Jejunum (tissue), 1 donor: ENCODE results near the genes OR5H14, OR5K4 and OR5K1.

GRCh38 chr3:98147184-98147578, at the start of gene OR5H14:
OR5H14 (plus strand) TSS chr3:98147479.
- PRO-cap = no peak

DNA sequence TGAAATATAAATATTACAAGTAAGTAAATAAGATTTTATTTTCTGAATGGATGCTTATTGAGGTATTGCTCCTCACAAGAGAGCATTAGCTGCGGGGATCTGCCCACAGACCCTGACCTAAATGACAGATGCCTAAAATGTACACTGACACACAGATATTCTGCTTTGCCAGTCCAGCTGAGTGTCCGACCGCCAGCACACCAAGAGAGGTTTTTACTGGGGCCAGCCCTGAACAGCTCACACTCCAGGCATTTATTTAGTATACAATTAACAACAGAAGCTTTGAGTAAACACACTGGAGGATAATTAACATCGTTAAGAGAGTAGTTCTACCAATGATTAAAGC, 1.5 kb upstream of the OR5H15 start:
- PRO-cap = no peak

- PRO-cap = no peak
These were observed at the start of gene OR5K4 for GRCh38 chr3:98353641-98354051. OR5K4 (plus strand) TSS chr3:98353854.

DNA sequence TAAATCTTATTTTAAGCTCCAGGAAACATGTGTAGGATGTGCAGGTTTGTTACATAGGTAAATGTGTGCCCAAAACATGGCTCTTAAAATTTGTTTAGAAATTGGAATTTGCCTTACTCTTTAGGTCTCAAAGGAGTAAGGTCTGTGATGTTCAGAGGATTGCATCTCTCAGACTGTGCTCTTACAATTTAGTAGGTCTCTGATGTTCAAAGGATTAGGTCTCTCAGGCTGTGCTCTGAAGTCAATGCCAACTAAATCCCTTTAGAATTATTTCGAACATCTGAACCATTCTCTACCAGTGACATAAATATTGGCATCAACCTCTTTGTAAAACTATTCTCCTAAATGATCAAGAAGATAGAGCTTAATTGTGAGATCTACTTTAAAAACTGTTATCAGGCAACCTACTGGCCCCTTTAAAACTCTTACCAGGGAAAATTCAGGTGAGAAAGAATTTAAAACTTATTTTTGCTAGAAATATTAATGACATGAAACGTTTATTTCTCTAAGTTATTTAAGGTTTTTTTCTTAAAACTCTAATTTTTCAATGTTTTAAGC, at the start of gene OR5K1:
Gene OR5K1 (plus strand): TSS at position 337 of the 558 bp plus-strand sequence.
- PRO-cap = no peak

- PRO-cap = no peak
These were observed 2.8 kb upstream of the CLDND1 start for GRCh38 chr3:98525418-98525923.

DNA sequence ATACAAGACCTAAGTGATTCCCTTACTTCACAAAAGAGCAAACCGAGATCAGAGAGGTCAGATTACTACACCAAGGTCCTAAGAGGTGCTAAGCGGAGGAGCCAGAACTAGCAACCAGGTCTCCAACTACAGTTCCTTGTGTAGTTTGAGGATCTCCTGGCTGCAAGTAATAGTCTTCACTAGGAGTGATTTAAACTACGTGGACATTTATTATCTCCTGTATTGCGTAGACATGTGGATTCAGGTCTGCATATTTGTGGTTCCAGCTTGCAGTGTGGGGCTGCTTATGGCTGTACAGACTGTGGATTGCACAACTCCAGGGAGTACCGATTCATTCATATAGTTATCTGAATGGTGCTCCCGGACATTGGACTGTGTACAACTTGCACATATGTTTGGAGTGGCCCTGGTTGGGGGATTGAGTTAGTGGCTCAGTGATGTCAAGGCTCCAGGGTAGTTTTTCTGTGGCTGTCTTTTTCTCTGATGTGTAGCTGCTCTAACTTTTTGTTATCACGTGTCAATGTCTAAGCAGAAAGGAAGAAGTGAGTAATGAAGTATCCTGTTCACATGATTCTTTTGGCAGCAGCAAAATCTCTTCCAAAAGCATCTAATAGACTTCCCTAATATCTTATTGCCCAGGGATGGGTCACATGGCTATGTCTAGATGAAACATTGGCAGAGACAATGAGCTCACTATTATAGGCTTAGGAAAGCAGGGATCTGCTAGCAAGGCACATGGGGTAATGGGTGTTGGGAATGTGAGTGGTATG, 15.7 kb downstream of the ST3GAL6 start:
- PRO-cap = no peak

GRCh38 chr3:98801038-98801524, 37.9 kb downstream of the ST3GAL6 start:
- PRO-cap = no peak

DNA sequence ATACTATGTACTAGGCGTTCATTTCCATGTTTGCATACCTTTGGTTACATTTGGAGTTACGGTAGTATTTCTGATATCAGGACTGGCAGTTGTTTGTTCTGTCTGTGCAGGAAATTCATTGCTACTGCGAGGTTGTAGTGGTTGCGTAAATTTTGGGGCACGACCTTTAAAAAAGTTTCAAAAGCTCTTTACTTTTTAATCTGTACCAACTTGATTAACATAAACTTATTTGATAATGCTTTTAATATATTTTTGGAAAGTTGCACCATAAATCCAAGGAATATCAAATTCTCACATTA, 48.0 kb downstream of the ST3GAL6 start:
- PRO-cap = no peak

DNA sequence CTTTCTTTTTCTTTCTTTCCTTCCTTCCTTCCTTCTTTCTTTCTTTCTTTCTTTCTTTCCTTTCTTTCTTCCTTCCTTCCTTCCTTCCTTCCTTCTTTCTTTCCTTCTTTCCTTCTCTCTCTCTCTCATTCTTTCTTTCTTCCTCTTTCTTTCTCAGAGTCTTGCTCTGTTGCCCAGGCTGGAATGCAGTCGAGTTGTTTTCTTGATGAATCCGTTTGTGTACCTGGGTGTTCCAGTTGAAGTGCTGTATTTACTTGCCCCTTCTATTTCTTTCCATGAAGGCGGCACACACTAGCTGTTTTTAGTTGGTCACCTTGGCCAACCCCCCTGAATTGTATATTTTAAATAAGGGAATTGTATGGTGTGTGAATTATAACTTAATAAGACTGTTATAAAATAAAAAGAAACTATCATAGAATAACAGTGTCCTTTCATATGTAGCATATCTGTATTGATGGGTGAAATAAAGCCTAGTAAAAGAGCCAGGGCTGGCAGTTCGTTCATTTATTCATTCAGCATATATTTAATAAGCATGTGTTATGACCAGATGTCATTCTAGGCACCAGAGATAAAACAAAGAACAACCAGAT, 62.3 kb downstream of the DCBLD2 start:
- PRO-cap = no peak

- PRO-cap = no peak
These were observed 19.9 kb downstream of the DCBLD2 start for GRCh38 chr3:98881492-98882062.

GRCh38 chr3:99674044-99674925, 35.9 kb downstream of the COL8A1 start:
- PRO-cap = no peak

DNA sequence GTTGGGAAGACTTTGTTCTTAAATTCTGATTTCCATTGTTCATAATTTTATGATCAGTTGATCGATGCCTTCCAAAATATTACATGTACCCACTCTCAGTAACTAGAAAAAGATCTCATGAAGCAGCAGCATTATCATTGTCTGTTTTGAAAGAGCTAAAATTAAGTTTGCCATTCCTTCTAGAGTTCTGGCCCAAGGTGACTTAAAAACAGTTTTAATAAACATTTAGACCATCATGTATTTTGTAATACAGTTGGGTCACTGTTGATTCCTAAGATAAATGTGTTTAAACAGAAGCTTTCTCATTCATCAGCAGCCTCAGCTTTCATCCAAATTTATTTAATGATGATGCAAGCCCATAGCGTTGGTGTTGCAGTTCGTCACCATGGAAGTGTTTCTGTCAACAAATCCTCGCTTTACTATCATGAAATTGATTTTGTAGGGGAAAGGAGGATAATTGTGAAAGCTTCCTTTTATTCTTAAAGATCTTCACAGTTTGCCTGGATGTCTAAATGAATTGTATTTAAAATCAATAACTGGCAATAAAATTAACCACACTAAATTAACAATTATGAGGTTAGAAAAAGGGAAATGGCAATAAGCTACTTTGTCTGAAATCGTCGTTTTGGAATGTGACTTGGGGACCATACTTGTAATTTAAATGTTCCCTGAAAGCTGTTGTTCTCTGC, 28.8 kb downstream of the CMSS1 start:
- PRO-cap = no peak

DNA sequence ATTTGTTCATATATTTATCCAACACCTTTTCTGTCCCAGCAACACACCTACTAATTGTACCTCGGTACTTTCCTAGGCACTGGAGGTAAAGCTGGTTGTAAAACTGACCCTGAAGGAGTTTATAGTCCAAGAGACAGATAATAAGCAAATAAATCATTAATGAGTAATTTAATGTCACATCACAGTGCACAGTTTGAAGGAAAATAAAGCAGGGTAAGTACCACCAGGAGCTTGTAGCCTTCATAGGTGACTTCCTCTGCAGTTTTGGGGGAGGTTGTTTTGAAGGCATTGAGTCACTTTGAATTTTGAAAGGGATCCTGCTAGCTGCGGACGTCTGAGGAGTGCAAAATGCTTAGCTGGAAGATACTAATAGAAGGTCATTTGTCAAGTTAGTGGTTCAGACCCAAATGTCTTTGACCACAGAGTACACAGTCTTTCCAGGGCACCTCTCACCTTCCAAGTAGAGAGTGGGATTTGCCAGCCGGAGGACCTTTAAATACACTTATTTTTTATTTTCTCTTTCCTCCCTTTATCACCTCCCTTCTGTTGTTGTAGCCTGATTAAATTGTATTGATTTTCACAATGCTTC, 53.8 kb downstream of the CMSS1 start:
- PRO-cap = no peak

DNA sequence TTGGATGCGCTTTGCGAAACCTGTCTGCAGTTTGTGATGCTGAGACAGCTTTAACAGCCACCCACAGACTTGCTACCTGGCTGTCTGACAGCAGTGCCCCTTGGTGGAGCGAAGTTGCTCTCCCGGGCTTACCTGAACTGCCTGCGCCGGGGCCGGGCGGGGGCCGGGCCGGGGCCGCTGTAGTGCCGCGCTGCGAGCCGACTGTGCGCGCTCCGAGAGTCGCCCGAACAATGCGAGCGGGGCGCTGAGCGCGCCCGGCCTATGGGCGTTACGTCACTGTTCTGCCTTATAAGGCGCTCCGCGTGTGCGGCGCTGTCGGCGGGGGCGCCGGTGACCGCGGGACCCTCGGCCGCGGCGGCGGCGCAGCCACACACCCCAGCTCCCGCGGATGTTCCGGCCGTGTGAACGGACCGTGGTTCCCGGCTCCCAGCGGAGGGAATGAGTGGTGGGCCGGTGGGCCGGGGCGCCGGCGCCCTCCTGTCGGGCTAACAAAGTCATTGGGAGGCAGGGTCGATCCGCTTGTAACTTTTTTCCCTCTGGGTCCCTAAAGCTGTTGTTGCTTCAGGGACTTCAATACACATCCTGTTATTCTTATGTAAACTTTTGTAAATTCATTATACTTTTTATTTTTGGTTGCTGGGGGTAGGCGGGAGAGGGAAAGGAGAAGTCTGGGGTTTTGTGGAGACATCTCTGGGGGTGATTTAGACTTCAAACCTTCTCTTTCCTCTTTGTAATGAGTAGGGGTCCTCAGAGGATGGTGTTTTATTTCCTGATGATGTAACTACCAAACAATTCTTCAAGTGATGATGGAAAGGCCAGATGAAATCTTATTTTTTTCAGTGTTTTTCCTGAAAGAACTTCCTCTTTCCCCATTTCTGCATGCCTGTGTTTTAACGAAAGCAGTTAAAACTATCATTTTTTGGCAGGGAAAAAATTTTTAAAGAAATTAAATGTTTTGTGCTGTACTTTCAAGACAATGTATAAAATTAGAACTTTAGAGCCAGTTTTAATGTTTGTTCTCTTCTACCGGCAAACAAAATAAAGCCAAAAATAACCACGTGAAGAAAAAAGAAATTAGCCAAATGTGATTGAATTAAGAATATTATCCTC, 58.6 kb downstream of the CMSS1 start:
- PRO-cap = bidirectional peak, plus-strand start at position 315 of the sequence, minus-strand start at position 232 of the sequence

GRCh38 chr3:99933722-99934202, 116.1 kb downstream of the CMSS1 start:
- PRO-cap = no peak

DNA sequence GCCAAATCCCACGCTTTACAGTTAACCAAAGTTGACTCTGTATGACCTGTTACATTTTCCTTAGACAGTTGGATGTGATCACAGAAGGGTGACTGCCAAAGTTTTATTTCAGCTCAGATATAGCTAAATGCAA, 73.4 kb downstream of the FILIP1L start:
- PRO-cap = no peak

DNA sequence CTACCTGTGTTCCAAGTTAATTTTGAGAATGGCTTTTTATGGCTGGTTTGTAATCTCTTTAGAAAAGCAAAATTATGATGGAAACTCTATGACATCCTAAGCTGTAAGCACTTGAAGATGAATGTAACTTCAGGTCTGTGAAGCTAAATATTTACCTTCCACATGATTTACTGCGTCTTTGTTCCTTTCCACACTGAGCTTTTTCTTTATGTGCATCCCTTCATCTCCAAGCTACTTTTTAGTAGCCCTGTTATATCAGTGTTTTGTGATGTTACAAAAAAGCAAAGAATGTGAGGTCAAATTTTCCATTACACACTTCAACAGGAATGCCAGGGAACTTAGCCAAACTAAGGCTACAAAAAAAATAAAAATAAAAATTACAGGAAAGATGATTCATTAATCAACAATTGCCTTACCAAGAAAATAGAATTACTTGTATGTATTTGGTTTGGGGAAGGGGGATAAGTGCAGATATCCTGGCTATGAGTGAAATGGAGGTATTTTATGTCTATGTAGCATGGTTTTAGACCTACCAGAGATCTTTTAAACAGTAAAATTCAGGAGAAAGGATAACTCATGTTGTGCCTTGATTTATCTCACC, 73.0 kb downstream of the FILIP1L start:
- PRO-cap = no peak

GRCh38 chr3:100089623-100090361, 24.5 kb downstream of the FILIP1L start:
- PRO-cap = no peak

- PRO-cap = no peak
These were observed 4.4 kb downstream of the NIT2 start for GRCh38 chr3:100338911-100339450.

DNA sequence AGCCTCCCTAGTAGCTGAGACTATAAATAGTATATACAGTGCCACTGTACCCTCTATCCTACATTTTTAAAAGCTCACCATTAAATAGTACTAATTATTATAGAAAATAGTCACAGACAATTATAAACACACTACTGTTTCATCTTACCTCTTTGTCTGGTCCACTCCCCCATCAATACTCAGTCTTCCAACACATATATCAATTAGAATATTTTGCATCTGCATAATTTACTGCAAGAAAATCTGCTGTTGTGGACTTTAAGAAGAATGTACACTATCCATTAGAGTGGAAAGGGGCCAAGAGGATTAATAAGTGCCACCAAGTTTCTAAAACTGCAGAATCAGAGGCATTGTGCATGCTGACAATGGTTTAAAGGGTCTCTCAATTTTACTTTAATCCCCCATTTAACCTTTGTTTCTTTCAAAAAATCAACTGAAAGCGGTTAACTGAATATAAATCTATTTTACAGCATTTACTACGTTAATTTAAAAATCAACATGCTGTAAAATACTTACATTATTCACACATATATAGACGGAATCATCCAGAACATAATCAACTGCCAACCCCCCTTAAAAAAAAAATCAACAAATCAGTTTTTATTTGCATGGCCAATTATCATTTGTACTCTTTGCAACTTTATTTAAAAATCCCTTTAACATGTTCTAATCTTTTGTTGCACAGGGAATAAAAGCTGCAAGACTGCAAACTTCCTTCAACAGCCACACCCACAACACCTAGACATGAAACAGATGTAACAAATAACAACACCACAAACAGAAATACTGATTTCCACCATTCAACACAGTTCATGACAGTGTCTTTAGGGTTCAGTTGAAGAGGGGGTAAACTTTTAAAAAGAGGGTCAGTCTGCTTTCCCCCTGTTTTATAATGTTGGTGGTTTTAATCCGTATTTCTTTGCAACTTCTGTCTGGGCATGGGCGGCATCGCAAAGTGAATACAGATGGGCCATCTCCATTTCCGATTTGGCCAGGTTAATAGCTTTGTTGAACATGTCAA, 30.4 kb downstream of the NIT2 start:
- PRO-cap = no peak